Measurements from ENCODE around the genes LIMS3, ANAPC1 and MERTK.

DNA sequence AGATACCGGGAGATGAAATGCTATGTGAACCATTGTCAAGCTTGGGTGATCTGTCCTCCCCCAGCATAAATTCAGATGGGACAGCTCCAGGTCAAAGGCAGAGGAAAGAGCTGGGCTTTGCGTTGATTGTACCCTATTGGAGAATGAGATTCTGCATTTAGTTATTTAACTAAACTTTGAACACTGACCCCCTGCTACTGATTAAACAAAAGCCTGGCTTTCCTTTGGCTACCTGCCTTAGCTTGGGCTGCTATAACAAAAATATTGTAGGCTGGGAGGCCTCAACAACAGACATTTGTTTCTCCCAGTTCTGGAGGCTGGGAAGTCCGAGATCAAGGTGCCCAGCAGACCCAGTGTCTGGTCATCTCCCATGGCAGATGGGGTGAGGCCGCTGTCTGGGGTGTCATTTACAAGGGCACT lies 4.6 kb upstream of the EDAR start:
- RRBS, result no CpG with 5 or more reads among the region's 4 CpGs

DNA sequence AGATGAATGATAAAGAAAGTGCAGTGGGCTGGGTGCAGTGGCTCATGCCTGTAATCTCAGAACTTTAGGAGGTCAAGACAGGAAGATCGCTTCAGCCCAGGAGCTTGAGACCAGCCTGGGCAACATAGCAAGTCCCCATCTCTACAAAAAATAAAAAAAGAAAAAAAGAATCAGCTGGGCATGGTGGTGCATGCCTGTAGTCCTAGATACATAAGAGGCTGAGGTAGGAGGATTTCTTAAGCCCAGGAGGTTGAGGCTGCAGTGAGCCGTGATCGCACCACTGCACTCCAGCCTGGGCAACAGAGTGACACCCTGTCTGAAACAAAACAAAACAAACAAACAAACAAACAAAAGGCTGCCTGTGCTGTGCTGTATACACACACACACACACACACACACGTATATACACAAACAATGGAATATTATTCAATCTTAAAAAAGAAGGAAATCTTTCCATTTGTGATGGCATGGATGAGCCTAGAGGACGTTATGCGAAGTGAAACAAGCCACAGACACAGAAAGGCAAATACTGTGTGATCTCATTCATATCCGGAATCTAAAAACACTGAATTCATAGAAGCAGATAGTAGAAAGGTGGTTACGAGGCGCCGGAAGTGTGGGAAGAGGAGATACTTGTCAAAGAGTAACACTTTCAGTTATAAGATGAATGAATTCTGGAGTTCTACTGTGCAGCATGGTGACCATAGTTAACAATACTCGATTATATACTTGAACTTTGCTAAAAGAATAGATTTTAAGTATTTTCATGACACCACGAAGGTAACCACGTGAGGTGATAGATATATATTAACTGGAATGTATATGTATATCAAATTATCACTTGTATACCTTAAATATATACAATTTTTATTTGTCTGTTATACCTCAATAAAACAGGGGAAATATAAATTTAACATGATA lies 14.7 kb downstream of the SH3RF3 start:
- RRBS, result 83% methylated on average over 3 of the region's 13 CpGs

- RRBS, result 65% methylated on average over 3 of the region's 17 CpGs
Observed at GRCh38 chr2:109266888-109267947, 138.2 kb downstream of the SH3RF3 start.

DNA sequence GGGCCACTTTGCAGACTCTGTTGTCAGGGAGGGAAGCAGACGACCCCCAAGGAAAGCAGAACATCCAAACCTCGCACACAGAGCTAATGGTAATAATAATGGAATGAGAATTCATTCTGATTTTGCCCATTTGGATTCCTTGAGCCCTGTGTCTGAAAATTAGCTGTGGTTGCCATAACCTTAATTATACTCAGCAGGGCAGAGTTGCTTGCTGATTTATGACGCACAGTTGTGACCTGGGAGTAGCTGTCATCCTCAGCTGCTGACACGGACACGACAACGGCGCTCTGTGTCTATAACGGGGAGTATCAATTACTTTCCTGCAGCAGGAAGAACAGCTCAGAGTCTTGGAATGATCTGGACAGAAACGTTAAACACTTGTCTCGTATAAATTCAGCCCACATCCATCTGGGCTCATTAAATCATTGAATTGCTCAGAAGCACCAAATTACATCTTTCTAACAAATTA lies 116.4 kb downstream of the SEPTIN10 start:
- RRBS, result no CpG with 5 or more reads among the region's 10 CpGs

GRCh38 chr2:109567849-109568048 lies 46.0 kb downstream of the SEPTIN10 start:
- RRBS, result no CpG with 5 or more reads among the region's 3 CpGs

DNA sequence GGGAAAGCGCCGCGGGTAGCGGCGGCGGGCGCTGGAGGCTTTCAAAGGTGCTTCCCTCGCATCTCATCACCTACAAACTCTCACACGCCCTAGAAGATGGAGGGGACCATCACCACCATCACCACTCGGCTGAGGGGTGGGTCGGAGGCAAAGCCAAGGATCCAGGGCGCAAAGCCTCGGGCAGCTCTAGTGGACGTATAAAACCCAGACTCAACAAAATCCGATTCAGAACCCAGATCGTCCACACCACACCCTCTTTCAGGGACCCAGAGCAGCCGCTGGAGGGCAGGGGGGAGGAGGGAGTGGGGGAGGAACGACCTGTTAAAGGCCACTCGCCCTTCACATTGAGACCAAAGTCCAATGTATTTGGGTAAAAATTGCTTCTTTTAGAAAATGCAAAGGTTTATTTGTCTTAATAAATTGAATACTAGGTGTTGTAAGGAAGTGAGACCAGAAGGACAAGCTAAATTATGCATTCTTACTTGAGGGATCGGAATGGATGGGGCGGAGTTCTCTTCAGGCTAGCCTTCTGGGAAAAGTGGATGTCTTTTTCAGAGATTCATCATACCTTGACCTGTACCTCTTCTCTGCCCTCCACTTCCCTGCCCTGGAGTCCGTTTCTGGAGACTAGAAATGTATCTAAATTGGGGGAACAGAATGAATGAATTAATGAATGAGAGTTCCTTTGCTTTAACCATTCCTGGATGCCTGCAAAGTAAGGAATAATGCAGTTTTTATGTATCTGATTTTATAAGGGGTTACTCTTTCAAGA lies 1.7 kb downstream of the SOWAHC start:
- RRBS, result no CpG with 5 or more reads among the region's 22 CpGs

DNA sequence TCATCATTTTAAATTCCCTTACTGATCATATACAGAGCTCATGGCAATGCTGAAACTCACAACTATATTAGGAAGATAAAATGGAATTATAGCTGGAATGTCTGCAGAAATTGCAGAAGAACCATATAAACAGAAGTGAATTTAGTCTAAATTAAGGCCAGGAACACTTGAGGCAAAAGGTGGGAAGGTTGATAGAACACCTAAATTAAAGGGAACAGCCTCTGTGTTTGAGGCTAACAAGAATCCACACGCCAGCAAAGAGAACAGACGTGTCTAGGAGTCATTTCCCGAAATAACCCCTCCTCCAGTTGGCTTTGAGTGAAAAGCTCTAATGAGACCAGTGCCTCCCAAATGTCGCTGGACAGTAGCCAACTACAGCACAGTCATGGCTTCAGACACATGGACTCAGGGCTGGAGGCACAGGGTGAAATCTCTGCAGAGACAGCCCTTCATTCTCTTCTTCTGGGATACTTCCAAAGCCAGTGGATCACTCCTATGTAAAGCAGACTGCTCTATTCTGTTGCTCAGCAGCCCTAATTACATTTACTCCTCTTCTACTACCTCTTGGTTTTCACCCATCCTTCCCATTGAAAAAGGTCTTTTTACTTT lies 49.5 kb downstream of the SOWAHC start:
- RRBS, result no CpG with 5 or more reads among the region's 4 CpGs

GRCh38 chr2:109699057-109699431 lies 84.9 kb downstream of the SOWAHC start:
- RRBS, result no CpG with 5 or more reads among the region's 7 CpGs

DNA sequence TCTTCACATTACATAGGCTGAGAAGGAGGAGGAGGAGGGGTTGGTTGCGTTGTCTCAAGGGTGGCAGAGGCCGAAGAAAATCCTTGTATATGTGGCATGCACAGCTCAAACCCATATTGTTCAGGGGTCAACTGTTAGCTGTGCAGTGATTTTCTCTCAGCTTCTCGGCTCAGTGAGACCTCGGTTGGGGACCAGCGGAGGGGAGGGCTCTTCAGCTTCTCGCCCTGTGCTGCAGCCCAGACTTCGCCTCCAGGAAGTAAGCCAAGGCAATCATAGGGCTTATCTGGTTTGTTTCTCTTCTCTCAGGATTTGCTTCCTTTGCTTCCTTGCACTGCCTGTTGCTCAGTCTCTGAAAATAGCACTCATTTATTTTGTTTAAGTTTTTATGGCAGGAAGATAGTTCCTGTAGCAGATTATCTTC lies 85.5 kb downstream of the SOWAHC start:
- RRBS, result no CpG with 5 or more reads among the region's 7 CpGs

DNA sequence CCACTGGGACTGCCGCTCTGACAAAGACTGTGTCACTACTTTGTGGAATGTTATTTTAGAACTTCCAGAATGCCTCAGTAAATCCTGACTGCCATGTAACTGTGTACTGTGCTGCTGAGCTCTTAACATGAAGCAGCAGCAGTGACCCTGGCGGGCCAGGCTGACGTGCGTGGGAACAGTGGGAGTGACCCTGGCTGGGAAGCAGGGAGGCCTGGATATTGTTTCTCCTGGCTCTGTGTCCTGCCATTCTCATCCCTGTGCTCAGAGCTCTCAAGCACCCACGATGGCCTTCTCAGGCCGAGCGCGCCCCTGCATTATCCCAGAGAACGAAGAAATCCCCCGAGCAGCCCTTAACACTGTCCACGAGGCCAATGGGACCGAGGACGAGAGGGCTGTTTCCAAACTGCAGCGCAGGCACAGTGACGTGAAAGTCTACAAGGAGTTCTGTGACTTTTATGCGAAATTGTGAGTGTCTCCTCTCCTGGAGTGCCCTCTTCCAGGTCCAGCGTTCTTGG lies at the start of gene LIMS3:
Gene LIMS3, plus strand, starts transcription at position 243 of the 515 bp plus-strand sequence.
- RRBS, result no CpG with 5 or more reads among the region's 17 CpGs

- RRBS, result no CpG with 5 or more reads among the region's 1 CpG
Observed at GRCh38 chr2:110117865-110118393, 2.3 kb upstream of the MALL start.

- RRBS, result 2% methylated on average over 7 of the region's 24 CpGs
Observed at GRCh38 chr2:111116949-111117409, 3.7 kb upstream of the BCL2L11 start.

DNA sequence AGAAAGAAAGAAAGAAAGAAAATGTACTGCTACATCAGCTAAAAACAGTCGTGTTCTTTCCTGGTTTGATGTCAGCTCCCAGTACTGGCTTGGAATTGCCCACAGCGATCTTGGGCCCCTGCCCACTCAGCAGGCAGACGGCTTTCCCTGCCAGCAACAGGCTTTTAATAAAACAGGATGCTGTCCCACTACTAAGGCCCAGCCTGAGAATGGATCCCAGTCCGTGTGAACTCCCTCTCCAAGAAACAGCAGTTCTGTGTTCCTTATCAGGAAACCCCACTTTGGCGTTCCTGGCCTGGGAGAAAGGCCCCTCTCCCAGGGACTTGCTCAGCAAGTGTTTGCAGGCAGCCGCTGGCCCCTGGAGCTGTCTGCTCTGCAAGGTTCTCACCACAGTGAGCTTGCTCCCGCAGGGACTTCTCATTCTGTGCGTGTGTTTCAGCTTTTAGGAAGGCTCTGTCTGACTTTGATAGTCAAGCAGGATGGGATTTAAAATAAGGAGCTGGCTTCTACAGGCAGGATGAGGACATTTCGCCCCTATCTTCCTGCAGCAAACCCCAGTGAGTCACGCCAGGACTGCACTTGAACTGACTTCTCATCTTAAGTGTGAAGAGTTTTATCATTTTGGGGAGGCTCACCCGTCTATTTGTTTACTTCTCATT lies 225.7 kb downstream of the BCL2L11 start:
- RRBS, result no CpG with 5 or more reads among the region's 11 CpGs

GRCh38 chr2:111355443-111355838 lies 234.7 kb downstream of the BCL2L11 start:
- RRBS, result no CpG with 5 or more reads among the region's 9 CpGs

- RRBS, result no CpG with 5 or more reads among the region's 7 CpGs
Observed at GRCh38 chr2:111704349-111704782, 179.6 kb downstream of the ANAPC1 start.

DNA sequence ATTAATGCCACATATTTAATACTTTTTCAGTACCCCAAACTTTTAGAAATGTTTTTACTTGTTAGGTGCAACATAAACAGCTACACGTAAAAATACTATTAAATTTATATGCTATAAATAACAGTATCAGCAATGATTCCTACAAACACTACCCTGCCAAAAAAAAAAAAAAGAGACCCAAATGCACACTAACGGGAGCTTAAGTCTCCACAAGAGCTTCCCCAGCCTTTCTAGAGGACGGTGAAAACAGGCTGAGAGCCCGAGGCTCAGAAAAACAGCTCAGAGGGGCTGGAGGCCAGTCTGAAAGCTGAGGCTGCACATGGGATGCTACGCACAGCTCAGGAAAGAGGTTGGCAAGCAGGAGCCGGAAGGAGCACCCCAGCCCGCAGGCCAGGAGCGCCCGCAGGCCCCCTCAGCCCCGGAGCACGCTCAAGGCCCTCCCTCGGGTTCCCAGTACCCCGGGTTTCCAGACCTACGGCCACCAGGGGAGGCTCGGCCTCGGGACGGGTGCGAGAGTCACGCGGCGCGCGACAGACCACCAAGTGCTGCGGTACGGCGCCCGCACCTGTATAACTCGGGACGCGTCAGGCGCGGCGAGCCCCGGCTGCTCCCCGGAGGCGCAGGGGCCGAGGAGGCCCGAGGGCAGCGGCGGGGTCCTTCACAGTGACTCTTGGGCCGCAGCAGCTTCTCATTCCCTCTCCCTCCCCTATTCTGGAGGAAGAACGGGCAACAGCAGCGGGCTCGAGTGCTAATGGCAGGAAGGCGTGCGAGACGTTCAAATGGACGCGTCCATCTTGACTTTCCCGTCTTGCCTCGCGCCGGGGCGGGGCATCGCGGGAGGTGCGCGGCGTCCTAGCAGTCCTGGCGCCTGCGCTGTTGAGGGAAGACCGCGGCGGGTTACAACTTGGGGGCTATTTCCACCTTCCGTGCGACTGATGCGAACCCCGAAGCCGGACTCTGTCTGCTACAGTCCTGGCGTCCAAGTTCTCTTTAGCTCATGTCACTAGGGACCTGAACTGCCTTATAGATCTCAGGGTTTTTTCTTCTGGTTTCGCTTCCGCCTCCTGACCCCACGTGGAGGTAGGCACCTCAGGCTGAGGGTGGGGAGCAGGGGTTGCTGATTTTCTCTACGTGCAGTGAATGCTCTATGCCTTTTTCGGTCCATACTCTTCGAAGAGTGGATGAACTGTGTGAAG lies at the start of gene ANAPC1:
Gene ANAPC1, minus strand, starts transcription at position 817 of the 1,196 bp plus-strand sequence.
- RRBS, result 1% methylated on average over 31 of the region's 76 CpGs

- RRBS, result no CpG with 5 or more reads among the region's 8 CpGs
Observed at GRCh38 chr2:111884573-111884753, 470 bp upstream of the ANAPC1 start.

GRCh38 chr2:111898393-111899367 lies at the start of gene MERTK:
MERTK (plus strand) TSS chr2:111898607.
- RRBS, result 33% methylated on average over 35 of the region's 96 CpGs

GRCh38 chr2:112304104-112304543 lies 28.7 kb downstream of the ZC3H6 start:
- RRBS, result no CpG with 5 or more reads among the region's 1 CpG

DNA sequence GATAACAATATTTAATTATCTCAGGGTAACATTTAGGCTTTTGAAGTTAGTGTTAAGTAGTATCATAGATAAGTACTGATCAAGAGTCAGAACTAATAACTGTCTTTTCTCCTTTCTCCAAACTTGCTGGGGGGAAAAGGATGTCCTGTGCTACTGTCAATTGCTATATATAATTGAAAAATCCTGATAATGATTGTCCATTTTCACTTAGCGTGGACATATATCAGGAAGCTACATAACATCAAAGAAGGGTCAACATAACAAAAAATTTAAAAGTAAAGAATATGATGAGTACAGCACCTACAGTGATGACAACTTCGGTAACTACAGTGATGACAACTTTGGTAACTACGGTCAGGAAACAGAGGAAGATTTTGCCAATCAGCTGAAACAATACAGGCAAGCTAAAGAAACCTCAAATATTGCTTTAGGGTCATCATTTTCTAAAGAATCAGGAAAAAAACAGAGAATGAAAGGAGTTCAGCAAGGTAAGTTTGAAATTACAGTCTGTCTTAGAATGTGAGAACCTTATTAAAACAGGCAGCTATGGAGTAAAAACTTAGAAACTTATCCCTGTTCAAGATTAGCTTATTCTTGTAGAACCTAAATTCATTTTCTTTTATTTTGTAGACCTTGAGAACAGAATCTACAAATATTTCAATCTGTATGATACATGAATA lies 34.4 kb downstream of the ZC3H6 start:
- RRBS, result no CpG with 5 or more reads among the region's 3 CpGs

All from Ishikawa (cell line).